RPMI7951 (cell line): ENCODE results near the genes ACTRT2 and PRDM16.

DNA sequence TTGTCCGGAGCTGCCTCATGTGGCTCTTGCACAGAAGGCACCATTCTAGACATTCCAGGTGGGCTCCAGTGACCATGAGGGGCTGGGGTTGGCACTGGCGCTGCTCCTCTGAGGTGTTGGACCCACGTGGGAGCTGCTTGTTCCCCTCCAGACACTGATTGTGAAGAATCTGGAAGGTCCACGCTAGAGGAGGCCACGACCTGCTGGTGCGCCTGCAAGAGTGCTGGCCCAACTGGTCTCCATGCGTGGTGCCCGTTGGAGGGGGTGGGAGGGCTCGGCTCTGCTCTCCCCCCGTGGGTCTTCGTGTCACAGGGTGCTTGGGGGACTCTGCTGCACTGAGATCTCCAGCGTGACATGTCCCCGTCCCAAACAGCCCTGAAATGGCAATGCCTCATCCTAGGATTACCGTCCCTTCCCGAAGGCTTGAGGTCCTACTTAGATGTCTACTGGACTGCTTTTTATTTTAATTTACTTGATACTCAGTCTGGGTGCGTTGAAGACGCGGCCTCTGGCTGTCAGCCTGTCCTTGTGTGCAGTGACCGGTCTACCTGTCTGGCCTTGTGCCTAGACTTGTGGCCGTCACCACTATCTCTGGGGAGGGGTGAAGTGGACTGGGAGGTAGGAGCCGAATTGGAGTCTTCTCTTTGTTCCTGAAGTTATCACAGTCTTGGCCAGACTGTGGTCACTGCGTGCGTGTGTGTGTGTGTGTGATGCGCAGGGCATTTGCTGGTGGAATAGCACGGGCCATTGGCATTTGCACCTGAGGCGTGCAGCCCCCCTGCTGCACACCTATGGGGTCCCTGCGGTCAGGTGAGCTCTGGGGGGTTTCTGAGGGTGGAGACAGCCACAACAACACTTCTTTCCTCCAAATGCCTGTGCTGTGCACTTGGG lies 26.2 kb downstream of the SKI start:
- RAMPAGE, long total RNA, result no peak

DNA sequence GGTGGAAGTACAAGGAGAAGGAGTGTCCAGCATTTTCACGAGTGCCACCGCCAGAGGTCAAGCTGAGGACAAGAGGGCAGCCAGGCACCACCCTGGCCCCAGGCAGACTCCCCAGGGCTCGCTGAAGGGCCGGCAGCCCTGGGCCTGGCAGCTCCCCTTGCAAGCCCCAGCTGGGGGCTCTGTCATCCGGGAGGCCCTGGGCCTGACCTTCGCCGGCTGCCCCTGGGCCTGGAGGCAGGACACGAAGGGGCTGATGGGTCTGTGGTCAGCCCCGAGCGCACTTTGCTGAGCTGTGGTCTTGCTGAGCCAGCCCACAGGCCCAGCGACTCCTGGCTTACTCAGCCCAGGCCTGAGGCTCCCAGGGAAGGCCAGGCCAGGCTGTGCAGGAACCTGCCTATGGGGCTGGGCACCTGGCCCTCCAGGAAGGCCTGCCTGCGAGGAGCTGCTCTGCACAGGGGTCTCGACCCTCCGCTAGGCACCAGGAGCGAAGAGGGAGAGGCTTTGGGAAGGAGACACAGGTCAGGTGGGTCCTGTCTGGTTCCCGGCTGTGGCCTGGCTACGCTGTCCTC lies 74.8 kb downstream of the MORN1 start:
- RAMPAGE, long total RNA, result no peak

DNA sequence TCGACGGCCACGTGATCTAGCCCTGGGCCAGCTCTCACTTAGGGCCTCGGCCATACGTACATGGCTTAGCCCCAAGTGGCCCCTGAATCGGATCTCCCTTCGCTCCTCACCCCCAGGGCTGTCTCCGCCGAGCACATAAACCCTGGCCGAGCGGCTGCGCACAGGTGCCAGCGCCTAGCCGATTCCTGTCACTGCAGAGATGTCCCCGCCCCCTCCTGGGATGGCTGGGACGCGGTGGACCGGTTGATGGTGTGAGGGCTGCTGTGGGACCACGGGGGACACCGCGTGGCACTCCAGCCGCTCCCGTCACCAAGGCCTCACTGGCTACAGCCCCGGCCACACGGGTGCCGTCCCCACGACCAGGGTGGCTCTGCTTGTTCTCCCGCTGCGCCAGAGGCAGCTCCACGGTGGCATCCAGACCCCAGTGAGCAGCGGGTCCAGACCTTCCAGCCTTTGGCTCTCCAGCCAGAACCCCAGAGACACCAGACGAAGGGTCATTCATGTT lies 68.4 kb downstream of the MORN1 start:
- RAMPAGE, long total RNA, result no peak

- RAMPAGE, long total RNA, result no peak
Measured at GRCh38 chr1:2334734-2335259, 56.6 kb downstream of the MORN1 start.

DNA sequence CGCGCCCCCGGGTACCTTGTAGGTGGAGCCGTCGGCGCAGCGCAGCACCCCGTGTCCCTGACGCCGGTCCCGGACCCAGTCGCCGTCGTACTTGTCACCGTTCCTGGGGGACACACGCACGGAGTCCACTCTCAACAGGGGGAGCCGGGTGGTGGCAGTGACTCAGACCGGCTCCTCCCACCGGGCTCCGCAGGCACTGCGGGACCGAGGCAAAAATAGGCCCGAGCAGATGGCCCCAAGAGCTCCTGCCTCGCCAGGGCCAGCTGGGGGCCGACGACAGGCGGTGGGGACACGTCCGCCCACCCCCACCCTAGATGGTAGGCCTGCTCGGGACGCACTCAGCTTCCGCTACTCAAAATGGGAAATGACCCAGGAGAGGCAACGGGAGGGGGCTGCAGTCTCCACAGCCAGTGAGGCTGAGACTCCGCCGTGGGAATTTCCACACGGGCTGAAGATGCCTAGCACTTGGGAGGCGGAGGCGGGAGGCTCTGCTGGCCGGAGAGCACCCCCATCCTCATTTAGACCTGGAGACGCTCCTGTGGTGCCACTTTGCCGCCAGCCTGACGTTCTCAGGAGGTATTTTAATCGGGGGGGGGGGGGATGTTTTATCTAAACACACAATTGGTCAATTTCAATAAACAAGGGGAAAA lies 6.3 kb downstream of the MORN1 start:
- RAMPAGE, long total RNA, result no peak

GRCh38 chr1:2592638-2593169 lies 6.1 kb downstream of the PRXL2B start:
- RAMPAGE, long total RNA, result no peak

DNA sequence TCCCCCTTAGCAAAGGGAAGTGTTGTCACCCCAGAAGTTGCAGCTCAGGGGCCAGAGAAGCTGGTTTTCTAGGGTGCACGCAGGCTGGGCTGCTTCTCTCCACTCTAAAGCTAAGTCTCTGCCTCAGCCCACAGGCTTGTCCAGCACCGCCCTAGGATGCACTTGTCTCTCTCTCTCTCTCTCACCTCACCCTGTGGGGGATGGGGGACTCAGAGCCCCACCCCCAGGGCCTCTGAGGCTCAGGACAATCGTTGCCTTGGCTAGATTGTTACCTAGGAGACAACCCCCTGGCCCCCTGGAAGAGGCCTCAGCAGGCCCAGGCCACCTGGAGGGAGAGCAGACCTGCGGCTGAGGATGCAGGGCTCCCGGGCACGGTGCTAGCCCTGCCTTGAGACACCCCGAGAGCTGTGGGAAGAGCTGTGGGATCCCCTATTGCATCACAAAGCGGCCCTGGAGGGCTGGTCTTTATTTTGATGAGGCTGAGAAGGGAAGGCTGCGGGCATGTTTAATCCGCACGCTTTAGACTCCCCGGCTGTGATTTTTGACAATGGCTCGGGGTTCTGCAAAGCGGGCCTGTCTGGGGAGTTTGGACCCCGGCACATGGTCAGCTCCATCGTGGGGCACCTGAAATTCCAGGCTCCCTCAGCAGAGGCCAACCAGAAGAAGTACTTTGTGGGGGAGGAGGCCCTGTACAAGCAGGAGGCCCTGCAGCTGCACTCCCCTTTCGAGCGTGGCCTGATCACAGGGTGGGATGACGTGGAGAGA lies at the start of gene ACTRT2:
Gene ACTRT2, plus strand, starts transcription at position 282 of the 765 bp plus-strand sequence.
- RAMPAGE, long total RNA, result no peak

DNA sequence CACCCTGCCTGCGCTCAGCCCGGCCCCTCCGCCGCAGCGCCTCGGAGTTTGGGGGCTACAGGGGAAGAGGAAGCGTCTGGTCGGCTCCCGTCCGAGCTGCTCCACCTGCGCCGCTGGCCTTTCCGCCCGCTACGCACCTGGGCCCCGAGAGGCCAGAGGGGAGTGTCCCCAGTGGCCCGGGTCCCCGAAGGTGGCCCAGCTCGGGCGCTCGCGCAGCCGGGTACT lies 1.1 kb upstream of the PRDM16 start:
- RAMPAGE, long total RNA, result no peak

GRCh38 chr1:3068219-3069320 lies at the start of gene PRDM16:
PRDM16 (plus strand) TSS chr1:3069203.
- RAMPAGE, long total RNA, result no peak

GRCh38 chr1:3069321-3069950 lies 433 bp downstream of the PRDM16 start:
- RAMPAGE, long total RNA, result no peak

DNA sequence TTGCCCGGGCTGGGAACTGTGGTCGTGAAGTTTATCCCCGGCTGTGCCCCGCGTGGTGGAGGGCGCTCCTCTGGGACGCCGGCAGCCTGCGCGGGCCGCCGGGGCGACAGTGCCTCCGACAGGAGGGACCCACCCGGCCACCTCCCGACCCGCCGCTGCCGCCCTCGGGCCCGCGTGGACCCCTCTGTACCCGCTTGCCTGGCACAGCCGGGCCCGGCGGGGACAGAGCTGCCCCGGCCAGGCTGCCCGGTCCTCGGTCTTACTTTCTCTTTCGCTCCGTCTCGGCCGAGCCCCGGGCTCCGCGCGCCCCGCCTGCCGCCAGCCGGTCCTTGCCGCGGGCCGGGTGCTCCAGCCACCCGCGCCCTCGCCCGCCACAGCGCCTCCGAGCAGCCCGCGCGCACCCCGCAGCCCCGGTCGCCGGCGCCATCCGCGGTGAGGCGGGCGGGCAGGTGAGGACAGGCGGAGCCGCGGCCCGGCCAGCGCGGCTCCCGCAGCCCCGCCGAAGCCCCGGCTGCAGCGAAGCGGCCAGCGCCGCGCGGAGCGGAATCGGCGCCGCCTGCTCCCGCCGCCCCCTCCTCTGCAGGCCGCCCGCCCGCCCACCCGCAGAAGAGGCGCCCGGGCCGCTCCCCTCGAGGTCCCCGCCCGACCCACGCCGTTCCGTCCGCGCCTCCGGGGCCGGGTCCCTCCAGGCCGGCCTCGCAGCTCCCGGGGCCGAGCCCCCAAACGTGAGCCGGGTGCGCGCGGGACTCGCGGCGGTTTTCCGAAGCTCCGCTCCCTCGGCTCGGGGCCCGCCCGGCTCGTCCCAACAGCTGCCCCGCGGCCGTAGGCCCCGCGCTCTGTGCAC lies 1.2 kb downstream of the PRDM16 start:
- RAMPAGE, long total RNA, result no peak

DNA sequence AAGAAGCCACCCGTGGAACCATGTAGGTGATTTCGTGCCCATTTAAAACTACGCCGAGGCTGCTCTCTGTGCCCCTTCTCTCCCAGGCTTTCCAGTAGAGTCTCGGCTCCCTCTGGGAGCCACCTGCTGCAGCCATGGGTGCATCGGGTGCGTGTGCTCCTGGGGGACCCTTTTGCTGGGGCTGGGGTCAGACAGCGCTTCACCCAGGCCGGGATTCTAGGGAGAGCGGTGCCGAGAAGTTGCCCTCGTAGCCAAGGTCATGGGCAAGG lies 27.8 kb downstream of the PRDM16 start:
- RAMPAGE, long total RNA, result no peak

- RAMPAGE, long total RNA, result no peak
Measured at GRCh38 chr1:3126091-3127131, 57.4 kb downstream of the PRDM16 start.

DNA sequence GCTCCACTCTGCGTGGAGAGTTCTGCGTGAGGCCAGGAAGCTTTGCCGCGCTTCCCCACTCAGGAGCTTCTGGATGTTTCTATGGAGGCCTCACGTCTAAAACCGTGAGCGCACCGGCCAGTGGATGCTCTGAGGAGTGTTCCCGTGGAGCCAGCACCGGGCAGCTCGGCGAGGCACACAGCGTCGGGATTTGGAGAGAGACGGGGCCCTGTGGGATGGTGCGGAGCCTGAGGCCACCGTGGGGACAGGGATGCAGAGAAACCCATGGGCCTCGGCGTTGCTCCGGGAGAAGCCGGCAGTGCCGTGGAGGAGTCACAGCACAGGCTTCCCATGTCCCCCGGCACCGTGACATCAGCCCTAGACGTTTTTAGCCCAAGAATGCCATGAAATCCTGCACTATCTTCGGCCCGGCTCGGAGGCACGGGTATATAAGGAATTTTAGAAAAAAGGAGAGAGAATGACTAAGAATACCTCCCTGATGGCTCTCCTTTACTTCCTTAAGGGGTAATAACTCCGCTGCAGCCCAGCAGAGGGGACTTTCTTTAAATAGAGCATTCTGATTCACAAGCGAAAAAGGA lies 126.0 kb downstream of the PRDM16 start:
- RAMPAGE, long total RNA, result no peak

- RAMPAGE, long total RNA, result no peak
Measured at GRCh38 chr1:3258364-3259107, 189.5 kb downstream of the PRDM16 start.

DNA sequence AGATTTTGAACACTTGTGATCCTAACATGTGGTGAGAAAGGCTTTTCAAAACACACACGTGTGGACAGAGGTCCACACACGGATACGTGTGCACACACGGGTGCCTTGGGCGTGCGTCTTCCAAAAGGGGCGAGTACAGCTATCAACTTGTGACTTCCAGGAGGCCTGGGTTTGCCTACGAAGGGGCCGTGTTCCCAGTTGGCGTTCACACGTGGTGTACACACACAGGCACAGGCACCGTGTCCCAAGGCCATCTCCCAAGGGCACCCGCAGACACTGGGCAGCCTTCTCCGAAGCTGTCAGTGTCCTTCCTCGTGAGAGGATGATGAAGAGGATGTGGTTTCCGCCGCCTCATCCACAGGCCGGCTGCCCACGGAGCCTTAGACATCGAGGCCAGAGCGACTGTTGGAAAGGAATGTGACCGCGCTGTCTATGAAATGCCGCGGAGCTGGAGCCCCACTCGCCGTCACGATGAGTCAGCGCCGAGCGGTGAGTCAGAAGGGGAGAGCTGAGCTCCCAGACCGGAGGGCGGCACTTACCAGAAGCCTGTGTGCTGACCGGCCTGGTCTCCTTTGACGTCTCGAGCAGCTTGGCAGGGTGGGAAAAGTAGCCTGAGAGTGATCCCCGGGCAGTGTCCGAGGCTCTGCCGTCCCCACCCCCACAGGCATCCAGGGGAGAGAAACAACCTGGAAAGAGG lies 141.5 kb upstream of the ARHGEF16 start:
- RAMPAGE, long total RNA, result no peak

GRCh38 chr1:3347996-3348750 lies 106.3 kb upstream of the ARHGEF16 start:
- RAMPAGE, long total RNA, result no peak

GRCh38 chr1:3431944-3432269 lies 22.6 kb upstream of the ARHGEF16 start:
- RAMPAGE, long total RNA, result no peak

GRCh38 chr1:3456566-3457215 lies 2.2 kb downstream of the ARHGEF16 start:
- RAMPAGE, long total RNA, result no peak

DNA sequence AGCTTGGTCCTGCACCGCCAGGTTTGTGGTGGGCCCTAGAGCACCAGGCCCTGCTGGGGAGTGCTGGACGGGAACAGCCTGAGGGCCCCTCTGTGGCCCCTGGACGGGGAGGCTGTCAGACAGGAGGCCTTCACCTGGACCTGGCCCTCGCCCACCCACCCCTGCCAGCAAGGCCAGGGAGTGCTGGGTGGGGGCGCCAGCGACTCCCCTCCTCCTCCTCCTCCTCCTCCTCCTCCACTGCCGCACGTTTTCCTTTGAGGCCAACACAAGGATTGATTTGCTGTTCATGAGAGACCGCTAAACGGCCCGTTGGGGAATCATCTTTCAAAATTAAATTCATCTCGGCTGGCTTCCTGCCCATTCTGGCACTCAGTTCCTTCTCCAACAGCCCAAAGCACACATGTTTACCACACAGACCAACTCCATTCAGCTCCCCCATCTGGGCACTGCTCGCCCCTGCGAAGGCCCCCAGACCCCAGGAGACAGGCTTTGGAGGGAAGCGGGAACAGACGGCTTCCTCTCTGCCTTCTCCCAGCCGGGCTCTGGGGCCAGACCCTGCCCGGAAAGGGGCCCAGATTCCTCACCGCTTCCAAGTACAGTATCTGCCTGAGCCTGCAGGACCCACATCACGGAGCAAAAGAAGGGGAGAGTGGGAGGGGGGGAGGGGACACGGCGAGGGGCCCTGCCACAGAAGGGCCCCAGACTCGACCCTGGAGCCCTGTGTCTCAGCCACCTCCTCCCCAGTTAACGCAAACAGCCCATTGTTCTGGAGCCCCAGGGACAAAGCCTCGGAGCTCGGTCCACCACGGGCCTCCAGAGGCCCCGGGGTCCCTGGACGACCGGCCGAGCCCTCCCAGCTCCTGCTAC lies 808 bp downstream of the MEGF6 start:
- RAMPAGE, long total RNA, result no peak